Mesenchymal stem cell of adipose (primary cell): Measurements from ENCODE around the gene MAGI1.

DNA sequence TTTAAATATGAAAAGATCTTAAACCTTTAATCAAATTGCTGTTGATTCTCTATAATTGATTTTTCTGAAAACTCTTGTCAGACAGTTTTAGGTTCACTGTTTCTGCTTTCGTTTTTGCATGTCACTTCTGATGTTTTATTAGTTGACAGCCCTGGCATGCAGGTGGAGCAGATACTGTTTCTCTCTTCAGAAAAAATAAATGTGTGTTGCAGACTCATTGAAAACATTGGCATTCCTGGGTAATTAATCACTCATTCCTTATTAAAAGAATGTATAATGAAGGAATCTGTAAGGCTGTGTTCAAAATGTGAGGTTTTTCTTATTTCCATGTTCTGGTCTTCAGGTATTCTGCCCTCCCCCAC lies 54.4 kb downstream of the PSMD6 start:
- CAGE, long polyA plus RNA: no peak

- CAGE, long polyA plus RNA: no peak
Measured at GRCh38 chr3:63980996-63981482, 42.3 kb downstream of the PSMD6 start.

GRCh38 chr3:64017002-64017663 lies 6.2 kb downstream of the PSMD6 start:
- CAGE, long polyA plus RNA: no peak

- CAGE, long polyA plus RNA: no peak
Measured at GRCh38 chr3:64150638-64151319, 74.5 kb downstream of the PRICKLE2 start.

GRCh38 chr3:64174266-64174658 lies 51.0 kb downstream of the PRICKLE2 start:
- CAGE, long polyA plus RNA: no peak

GRCh38 chr3:65177734-65178338 lies 490.0 kb upstream of the ADAMTS9 start:
- CAGE, long polyA plus RNA: no peak

DNA sequence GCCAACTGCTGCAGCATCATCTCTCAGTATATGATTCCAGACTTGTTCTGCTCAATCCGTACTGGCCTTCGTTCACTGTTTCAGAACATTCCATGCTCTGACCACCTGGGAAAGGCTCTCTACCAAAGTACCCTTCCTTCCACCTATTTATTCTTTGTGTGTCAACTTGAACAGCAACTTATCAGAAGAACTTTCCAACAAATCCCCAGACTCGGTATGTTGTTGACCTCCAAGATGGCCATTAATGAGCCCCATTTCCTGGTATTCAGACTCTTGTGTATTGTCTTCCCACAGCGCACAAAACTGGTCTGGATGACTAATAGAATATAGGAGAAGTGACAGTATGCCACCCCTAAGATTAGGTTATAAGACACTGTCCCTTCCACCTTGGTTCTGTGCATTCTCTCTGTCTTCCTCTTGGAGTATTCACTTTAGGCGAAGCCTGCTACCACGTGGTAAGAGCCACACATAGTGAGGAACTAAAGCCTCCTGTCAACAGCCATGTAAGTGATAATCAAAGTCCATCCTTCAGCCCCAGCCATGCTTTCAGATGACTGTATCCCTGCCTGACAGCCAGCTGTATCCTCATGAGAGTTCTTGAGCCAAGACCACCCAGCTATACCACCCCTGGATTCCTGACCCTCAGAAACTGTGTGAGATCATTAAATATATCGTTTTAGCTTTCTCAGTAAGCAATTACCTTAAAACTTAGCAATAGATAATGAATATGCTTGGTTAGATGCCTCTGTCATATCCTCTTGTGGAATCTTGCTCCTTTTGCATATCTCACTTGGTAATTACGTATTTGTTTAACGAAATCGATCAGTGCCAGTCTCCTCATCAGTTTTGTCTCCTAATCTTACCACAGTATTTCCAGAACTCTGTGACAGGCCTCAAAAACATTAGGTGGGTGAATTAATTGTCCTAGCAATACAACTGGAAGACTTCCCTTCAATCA lies 481.6 kb downstream of the MAGI1 start:
- CAGE, long polyA plus RNA: no peak

GRCh38 chr3:65883518-65884165 lies 155.1 kb downstream of the MAGI1 start:
- CAGE, long polyA plus RNA: no peak

GRCh38 chr3:65889354-65889706 lies 149.4 kb downstream of the MAGI1 start:
- CAGE, long polyA plus RNA: no peak

DNA sequence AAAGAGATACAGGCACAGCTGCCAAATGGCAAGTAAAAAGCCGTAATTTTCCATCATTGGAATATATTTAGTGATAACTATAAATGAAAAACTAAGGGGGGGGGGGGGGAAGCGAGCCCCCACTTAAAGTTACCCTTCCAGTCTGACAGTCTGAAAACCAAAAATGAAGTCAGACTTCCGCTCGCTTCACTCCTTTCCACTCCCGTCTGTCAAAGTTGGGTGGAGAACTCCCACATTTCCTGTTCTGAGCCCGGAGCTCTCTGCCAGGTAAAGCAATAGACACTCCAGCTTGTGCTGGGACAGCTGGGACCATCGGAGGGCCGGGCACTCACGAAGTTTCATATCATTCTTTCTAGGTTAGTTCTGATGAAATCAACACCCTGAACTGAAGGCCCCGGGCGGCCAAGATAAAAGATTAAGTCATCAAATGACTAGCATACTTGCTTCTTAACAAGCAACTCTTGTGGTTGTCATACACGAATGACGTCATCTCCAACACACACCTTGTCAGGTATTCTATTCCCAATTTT lies 42.2 kb downstream of the MAGI1 start:
- CAGE, long polyA plus RNA: no peak

DNA sequence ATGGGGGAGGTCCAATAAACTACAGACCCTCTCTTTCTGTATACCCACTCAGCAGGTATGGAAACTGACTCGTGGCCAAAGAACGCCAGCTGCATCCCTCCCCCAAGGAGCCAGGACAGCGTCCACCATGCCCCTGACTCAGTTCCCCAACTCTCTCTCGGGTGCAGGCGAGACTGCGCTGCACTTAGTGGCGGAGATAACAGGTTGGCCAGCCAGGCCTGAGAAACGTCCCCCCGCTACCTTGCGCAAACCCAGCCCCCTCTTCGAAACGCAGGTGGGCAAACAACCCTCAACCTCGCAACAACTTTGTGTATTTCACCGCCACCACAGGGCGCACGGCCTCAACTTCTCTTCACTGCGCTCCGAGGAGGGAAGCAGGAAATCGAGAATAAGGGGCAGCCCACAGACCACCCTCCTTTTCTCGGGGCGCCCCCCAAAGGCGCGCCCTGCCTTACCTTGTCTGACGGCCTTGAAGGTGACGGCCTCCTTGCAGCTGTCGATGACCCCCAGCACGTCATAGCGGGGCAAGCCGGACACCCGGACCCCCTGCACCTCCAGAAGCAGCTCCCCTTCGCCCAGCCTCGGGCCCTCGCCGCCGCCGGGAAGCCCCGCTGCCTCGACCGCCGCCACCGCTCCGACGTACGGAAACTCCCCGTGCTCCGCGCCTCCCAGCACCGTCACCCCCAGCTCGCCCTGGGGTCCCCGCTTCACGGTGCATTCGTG lies 1.0 kb downstream of the MAGI1 start:
- CAGE, long polyA plus RNA: no peak

- CAGE, long polyA plus RNA: no peak
Measured at GRCh38 chr3:66038264-66039151, at the start of gene MAGI1. MAGI1 (minus strand) TSS chr3:66038918.

DNA sequence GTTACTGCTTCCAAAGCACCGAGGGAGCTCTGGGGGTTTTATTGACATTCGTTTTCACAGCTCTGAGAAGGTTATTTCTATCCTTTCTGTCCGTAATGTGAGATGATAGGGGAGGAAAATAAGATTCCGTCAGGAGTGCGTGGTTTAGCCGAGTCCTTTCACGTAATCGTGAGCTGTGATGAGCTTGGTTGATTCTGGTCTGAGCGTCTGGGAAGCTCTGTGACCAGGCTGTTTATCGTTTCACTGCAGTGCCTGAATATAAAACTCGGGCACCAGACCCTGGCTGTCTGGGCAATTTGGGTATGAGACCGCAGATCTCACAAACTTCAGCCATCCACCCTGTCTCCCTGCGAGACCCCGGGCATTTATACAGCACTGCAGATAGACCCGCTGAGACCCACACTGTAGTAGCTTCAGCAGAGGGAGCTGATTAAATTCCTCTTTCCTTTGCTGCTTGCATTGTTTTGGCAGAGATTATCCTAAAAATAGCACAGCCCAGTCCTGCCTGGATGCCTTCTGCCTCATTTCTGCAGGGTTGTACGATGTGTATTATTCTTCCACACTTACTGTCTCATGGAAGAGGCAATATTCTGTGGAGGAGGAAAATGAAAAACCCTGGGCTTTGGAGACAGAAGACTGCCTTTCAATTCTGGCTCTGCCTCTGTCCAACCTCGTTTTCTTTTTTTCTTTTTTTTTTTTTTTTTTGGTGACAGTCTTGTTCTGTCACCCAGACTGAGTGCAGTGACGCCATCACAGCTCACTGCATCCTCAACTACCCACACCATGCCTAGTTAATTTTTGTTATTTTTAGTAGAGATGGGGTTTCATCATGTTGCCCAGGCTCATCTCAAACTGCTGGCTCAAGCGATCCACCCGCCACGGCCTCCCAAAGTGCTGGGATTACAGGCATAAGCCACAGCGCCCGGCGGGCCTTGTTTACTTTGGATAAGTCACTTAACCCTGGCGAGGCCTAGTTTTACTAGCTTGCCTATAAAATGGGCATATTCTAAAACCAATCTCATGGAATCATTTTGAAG lies 66.6 kb upstream of the SLC25A26 start:
- CAGE, long polyA plus RNA: no peak

DNA sequence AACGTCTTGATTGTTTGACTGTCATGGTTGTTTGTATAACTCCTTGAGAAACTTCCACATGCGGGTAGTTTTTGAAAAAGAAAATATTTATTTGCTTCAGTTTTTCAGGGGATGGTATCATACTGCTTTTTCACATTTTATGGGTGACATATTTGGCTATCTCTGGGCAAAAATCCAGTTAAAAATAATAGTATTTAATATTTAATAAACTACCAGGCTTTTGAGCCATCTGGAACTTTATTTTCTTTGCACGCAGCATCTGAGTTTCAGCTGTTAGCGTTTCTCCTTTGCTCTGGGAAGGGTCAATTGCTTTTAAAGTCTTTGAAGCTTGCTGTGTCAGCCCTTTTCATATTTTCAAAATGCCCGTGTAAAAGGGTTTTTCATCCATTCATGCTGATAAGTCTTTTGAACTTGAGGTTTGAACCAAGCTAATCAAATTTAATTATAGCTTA lies 79.0 kb downstream of the SLC25A26 start:
- CAGE, long polyA plus RNA: no peak

DNA sequence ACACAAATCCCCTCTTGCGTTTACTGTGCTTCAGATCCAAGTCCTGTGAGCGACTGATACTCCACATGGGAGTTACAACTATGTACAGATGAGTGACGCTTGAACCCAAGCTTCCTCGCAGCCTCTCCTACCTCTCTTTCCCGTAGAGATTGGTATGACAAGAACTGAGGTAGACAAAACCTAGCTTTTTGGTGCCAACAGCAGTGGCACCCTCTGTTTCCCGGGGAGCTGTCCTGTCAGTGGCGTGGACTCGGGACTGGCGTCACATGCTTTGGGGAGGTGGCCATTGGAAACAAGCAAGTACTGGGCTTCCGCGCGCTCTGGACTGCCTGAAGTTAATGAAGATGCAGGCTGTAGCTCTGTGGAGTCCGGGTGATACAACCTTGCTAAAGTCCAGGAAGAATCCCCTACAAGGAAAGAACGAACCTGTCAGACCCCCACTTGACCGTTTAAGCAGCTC lies 120.7 kb downstream of the LRIG1 start:
- CAGE, long polyA plus RNA: no peak

- CAGE, long polyA plus RNA: no peak
Measured at GRCh38 chr3:66412505-66413472, 88.0 kb downstream of the LRIG1 start.

- CAGE, long polyA plus RNA: no peak
Measured at GRCh38 chr3:66425056-66425539, 75.7 kb downstream of the LRIG1 start.

GRCh38 chr3:66461930-66462815 lies 38.6 kb downstream of the LRIG1 start:
- CAGE, long polyA plus RNA: no peak

GRCh38 chr3:67655426-67656441 lies 1.3 kb upstream of the SUCLG2 start:
- CAGE, long polyA plus RNA: no peak

DNA sequence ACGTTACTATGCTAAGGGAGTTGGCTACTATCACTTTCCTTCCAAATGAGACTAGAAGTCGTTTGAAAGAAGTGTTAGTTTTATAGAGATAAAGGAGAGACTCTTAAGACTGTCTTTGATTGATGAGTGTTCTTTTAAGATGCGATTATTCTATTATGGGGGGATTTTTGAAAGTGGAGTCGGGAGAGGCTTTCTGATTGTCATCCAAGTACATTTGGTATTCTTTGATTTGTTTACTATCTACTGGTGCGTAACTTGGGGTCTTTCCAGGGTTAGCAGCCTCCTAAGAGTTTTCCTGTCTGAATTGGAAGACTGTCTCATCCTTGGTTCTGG lies 3.7 kb upstream of the SUCLG2 start:
- CAGE, long polyA plus RNA: no peak